NB4 (cell line): ENCODE data around the gene TMEM174.

DNA sequence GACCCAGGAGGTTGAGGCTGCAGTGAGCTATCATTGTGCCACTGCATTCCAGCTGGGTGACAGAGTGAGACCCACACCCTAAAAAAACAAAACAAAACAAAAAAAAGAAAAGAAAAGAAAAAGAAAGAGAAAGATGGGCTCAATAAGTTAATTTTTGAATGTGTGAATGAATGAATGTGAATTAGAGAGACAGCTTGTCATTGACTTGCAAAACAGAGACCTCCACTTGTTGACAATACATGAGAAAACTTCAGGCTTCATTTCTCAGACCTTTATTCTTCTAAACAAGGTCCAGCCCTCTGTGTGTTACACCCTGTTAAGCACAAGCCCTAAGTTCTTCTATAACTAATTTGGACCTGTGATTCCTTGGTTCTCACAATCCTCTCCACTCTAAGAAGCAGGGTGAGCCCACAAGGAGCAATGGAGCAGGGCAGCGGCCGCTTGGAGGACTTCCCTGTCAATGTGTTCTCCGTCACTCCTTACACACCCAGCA is at the start of gene TMEM174:
Gene TMEM174, plus strand, starts transcription at position 370 of the 493 bp plus-strand sequence.
- RRBS, result no CpG with 5 or more reads among the region's 3 CpGs

DNA sequence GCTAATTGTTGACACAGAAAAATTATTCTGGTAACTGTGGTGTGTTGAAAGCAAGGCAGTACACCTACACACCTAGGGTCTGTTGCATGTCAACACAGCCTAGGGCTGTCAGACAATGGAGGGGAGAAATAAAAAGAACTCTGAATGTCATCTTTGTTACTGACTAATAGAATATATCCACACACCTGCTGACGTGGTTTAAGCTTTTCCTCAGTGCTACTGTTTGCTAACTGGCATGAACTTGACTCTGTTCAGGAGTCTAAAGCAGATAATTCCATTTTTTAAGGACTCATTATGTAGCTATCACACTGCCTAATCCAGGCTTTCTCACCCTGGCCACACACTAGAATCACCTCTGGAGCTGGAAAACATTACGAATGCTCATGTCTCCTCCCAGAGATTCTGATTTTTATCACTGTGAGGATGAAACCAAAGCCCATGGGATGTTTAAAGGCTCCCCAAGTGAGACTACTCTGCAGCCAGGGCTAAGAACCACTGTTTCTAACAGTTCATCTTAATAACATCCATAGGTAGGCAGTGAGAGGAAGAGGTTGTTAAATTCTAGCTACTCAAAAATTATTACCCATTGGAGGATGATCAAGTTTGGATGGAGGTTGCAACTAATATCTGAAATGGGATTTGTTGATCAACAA is 260.5 kb downstream of the ARHGEF28 start:
- RRBS, result no CpG with 5 or more reads among the region's 2 CpGs

GRCh38 chr5:73901470-73901987 is 275.5 kb downstream of the ARHGEF28 start:
- RRBS, result no CpG with 5 or more reads among the region's 4 CpGs

GRCh38 chr5:73919312-73919763 is 293.3 kb downstream of the ARHGEF28 start:
- RRBS, result no CpG with 5 or more reads among the region's 2 CpGs

DNA sequence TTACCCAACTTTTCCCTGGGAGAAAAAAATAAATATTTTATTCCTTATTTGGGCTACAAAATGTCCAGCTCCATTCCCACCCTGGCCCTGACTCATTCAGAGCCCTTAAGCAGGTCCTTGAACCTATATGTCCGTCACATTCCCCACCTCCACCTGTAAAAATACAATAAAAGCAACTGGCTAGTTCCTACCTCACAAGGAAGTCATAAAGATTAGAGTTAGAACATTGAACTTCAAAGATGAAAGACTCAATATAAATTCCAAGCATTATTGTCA is 221.9 kb downstream of the ENC1 start:
- RRBS, result no CpG with 5 or more reads among the region's 1 CpG

GRCh38 chr5:74641321-74641745 is 805 bp upstream of the ENC1 start:
- RRBS, result 10% methylated on average over 2 of the region's 26 CpGs

GRCh38 chr5:74768734-74769395 is 1.8 kb downstream of the NSA2 start:
- RRBS, result no CpG with 5 or more reads among the region's 9 CpGs

GRCh38 chr5:74935137-74935743 is 69.1 kb upstream of the FAM169A start:
- RRBS, result 92% methylated on average over 2 of the region's 9 CpGs

- RRBS, result no CpG with 5 or more reads among the region's 4 CpGs
These were observed 77.8 kb downstream of the GCNT4 start for GRCh38 chr5:74974452-74975077.

DNA sequence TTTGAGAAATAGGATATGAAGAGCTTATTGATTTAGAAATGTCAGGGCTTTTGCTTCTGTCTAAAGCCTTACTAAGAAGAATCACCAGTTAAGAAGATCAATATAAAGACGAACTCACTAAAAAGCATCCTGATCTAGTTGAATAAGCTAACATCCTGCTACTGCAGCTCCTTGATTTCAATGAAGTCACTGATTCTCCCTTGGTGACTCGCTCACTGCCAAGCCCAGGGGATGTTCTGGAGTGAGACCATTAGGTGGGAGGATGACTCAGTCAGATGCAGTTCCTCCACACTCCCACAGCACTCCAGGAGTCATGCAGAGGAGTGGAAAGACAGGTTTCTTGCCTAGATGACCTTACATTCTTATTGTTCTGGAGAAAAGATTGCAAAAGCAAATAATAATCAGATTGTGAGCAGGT is 15.3 kb downstream of the GCNT4 start:
- RRBS, result no CpG with 5 or more reads among the region's 2 CpGs

GRCh38 chr5:75162447-75162750 is 74.3 kb downstream of the ANKRD31 start:
- RRBS, result no CpG with 5 or more reads among the region's 1 CpG

DNA sequence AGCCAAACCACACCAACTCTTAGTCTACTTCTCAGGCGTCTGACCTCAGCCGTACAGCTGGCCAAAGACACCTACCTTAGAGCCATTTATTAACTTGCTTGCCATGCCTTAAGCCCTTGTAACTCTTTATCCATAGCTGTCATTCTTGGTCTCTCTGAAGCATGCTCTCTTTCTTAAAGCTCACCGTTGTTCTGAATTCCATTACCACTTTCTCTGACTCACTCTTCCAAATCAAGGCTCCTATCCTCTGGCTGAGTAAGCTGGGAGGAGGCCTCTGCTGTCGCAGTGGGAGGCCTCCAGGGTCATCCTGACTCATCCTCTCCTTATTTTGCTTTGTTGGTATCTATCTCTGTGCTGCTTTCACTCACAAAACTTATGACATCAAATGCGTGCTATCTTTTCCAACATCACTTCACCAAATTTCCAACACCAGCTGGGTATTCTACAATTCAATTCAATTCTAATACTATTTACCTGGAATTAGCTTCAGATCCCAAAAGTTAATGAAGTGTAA is 16.1 kb upstream of the HMGCR start:
- RRBS, result no CpG with 5 or more reads among the region's 5 CpGs

DNA sequence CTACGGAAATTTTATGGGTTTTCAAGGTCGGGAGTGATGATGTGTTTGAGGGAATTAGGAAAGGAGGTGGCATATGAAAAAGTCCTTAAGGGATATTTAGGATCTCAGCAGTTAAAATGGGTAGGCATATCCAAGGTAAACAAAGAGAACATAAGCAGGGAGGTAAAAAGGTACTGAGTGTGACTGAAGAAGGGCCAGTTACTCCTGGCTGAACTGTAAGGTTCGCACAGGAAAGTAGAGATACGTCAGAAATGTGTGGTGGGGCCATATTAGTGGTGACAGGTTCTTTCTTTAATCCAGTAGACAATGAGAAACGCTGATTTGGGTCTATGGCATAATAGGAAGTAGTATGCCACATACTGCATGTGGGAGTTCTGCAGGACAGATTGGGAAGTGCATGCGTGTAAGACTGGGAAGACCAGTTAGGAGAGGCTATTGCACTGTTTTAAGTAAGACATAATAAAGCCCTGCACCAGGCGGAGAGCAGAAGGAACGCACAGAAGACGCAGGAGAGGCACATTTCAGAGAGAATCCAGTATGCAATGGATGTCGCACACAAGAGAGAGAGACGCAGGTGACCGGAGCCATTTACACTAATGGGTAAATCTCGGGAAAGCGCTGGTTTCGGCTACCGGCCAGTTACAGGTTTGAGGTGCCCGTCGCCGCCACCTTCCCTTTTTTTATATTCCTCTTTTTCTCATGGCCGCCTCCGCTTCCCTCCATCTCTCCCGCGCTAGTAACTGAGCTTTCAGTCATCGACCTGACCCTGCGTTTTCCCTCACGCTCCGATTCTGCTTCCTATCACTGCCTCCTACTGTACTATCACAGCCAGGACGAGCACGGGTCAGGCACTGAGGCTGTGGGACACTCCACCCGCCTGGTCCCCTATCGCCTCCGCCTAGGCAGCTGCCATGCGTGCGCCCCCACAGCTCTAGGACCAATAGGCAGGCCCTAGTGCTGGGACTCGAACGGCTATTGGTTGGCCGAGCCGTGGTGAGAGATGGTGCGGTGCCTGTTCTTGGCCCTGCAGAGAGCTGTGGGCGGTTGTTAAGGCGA is 648 bp upstream of the HMGCR start:
- RRBS, result 0% methylated on average over 4 of the region's 41 CpGs

GRCh38 chr5:75416615-75417255 is 79.7 kb downstream of the HMGCR start:
- RRBS, result no CpG with 5 or more reads among the region's 4 CpGs

DNA sequence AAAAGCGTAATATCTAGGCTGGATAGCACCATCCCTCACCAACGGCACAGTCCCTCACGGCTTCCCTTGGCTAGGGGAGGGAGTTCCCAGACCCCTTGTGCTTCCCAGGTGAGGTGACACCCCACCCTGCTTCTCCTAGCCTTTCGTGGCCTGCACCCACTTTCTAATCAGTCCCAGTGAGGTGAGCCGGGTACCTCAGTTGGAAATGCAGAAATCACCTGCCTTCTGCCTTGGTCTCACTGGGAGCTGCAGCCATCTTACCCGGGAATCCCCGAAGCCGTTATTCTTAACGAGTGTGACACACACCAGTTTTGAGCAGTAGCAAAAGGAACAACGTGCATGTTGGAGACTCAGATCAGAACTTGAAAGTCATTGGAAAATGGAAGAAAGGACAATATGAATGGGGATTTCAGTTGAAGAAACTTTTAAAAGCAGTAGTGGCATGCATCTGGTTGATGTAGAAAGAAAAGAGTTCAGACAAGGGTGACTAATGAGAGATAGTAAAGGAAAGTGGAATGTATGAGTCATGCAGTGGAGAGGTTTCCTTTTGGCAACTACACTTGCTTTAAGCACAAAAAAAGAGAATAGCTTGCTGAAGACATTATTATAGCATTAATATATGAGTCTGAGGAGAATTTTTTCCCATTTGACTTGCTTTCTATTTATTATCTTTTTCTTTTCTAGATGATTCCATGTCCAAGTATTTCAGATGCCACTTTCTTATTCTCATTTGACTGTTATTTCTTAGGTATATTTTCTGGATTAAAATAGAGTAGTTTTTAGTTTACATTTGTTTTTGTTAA is 44.5 kb upstream of the ANKDD1B start:
- RRBS, result 90% methylated on average over 1 of the region's 10 CpGs

DNA sequence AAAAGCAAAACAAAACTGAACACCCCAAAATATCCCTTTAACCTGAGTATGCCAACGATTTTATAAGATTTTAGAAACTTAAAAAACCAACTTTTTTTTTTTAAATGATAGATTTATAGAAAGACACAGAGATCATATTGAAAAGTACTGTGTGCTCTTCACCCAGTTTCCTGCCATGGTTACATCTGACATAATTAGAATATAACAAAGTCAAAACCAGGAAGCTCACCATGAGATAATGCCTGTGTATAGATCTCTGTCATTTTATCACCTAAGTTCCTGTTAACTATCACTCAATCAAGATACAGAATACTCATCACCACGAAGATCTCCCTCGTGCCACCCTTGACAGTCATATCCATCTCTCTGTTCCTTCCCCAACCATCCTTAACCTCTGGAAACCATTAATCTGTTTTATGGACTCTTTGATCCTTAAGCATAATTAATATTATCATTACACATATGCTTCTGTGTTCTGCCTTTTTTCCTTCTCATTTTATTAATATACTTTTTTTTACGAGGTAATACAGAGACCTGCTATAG is 39.1 kb downstream of the POC5 start:
- RRBS, result no CpG with 5 or more reads among the region's 4 CpGs

DNA sequence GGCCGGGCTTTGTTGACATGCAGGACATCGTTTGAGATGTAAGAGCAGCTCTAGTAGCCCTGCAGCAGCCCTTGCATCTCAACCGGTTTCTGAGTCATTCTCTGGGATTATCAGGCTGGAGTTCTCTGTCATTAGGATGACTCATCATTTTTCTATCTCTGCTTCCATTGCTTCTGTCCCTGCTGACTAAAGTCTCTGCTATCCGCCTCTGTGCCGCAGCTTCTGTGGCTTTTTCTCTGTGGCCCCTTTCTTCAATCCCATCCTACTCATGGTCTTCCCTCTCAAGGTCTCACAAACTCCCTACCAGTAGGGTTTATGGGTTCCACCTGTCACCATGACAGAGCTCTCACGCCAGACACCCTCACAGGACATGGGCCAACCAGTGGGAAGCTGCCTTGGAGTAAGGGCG is 30.4 kb upstream of the IQGAP2 start:
- RRBS, result 23% methylated on average over 3 of the region's 7 CpGs

DNA sequence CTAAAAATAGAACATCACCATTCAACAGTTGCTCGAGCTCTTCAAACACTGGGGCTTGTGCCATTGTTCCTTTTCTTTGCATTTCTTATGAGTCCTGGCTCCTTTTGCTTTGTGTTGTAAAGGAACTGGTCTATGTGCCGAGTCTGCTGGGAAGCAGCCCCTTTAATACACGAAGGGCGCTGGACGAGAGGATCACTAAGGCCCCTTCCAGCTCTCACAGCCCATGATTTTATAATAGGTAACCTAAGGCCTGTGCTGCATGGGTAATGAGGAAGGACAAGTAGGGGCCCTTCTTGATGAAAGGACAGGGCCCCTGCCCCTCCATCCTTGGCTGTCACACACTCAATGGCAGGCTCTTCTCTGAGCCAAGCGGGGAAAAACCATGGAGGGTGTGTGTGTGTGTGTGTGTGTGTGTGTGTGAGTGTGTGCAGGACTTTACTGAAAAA is 23.5 kb downstream of the IQGAP2 start:
- RRBS, result no CpG with 5 or more reads among the region's 6 CpGs

- RRBS, result no CpG with 5 or more reads among the region's 2 CpGs
These were observed 33.0 kb downstream of the F2RL2 start for GRCh38 chr5:76590278-76590591.

DNA sequence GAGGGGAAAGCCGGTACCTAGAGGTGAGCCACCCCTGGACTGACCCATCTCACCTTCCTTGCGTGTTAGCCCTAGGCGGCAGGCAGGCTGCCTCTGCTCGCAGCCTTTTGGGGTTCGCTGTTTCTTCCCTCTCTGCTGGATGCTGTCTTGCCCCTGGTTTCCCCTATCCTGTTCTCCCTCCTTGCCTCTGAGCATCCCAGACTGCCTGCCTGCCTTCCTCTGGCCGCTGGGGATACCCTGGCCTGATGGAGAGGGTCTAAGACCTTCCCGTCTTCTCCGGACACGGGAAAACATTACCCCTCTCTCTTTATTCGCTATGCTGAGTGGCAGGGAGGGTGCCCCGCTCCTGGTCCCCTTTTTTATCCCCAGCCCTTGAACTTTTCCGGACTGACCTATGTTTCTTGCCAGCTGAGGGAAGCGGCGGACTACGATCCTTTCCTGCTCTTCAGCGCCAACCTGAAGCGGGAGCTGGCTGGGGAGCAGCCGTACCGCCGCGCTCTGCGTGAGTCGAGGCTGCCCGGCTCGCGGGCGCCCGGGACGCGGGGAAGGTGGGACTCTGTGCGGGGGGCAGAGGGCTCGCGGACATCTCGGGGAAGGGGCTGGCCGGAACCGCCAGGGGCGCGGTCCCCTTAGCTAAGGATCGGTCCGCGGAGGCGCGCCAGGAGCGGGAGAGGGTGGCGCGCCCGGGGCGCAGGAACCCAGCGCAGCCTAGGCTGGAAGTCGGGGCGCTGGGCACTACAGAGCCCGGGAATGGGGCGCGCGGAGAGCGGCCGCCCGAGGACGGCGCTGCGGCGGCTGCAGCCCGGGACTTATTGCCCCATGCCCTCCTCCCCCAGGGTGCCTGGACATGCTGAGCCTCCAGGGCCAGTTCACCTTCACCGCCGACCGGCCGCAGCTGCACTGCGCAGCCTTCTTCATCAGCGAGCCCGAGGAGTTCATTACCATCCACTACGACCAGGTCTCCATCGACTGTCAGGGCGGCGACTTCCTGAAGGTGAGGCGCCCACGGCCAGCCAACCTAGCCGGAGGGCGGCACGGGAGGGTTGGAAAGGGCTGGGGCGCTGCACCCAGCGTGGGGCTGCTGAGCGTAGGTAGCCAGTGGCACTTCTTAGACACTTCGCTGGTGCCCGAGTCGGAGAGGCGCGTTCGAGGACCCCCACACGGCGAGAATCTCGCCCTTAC is 739 bp downstream of the CRHBP start:
- RRBS, result 67% methylated on average over 37 of the region's 91 CpGs